Lung (tissue), 4 donors: ENCODE measurements around the genes STARD13 and CCNA1.

DNA sequence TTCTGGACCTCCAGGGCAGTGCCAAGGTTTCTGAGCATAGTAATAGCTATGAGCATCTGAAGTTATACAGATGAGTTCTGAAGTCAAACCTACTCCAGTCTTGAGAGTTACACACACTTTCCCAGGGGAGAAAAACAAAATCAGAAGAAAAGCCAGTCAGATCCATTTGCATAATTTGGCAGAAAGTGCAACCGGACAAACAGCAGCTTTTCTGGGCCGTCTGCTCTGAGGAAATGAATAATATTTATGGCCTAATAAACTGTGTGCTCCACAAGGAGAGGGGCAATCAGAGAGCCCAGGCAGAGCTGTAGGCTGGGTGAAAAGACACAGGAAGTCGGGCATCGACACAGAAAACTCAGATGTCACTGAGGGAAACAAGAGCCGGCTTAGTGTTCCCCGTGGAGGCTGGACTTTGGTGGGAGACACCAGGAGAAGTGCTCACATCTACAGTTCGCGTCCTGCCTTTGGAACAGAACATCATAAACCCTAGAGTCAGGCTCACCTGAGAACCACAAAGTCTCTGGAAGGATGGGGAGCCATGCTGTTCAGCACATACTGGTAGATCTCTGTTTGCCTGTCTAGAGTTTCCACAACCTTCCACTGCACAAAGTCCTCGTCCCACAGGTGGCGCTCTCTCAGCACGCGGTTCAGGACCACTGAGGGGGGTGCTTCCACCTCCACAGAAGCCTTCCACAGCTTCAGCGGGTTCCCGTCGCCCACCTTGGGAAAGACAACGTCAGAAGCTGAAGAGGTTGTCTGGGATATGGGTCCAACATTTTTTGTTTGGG lies 93.3 kb downstream of the KL start:
- PRO-cap = no peak
- RAMPAGE, long total RNA = no peak
- RRBS = no CpG with 5 or more reads among the region's 16 CpGs

GRCh38 chr13:33175044-33175386 lies 110.5 kb downstream of the STARD13 start:
- PRO-cap = no peak
- RAMPAGE, long total RNA = no peak
- RRBS = no CpG with 5 or more reads among the region's 1 CpG

- PRO-cap = no peak
- RAMPAGE, long total RNA = no peak
- RRBS = no CpG with 5 or more reads among the region's 5 CpGs
Measured at GRCh38 chr13:33263322-33263964, 22.1 kb downstream of the STARD13 start.

GRCh38 chr13:33285402-33286238 lies at the start of gene STARD13:
Gene STARD13 (minus strand): TSS chr13:33285755.
- PRO-cap = bidirectional peak, plus-strand start at chr13:33285890, minus-strand start at chr13:33285712
- RAMPAGE, long total RNA = no peak
- RRBS = 0% methylated on average over 2 of the region's 21 CpGs

GRCh38 chr13:33349807-33350933 lies 64.6 kb upstream of the STARD13 start:
- PRO-cap = bidirectional peak, plus-strand start at chr13:33350115, minus-strand start at chr13:33350034
- RAMPAGE, long total RNA = no peak
- RRBS = 3% methylated on average over 37 of the region's 95 CpGs

DNA sequence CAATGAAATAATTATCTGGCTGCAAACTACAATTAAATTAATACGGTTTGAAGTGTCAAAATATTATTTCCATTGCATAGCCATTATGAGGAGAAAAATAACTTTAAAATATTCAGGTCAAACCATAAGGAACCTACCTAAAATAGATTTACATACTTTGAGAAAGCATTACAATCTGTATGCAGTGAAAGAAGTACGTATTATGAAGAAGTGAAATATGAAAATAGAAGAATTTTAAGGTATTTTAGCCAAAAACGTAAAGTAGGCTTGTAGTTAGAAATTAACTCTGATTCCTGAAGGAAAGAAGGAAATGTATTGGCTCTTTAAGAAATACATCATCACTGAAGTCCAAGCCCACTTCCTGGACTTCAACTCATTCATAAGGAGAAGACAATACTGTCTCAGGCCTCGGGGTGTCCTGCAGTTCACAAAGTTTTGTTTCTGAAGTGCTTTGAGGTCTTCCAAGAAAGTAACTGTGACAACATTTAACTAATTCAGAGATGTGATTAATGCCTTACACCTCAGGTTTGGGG lies 65.6 kb upstream of the STARD13 start:
- PRO-cap = no peak
- RAMPAGE, long total RNA = no peak
- RRBS = no CpG with 5 or more reads among the region's 4 CpGs

GRCh38 chr13:33355440-33355889 lies 69.9 kb upstream of the STARD13 start:
- PRO-cap = no peak
- RAMPAGE, long total RNA = no peak
- RRBS = no CpG with 5 or more reads among the region's 3 CpGs

- PRO-cap = no peak
- RAMPAGE, long total RNA = no peak
- RRBS = no CpG with 5 or more reads among the region's 4 CpGs
Measured at GRCh38 chr13:33728068-33728705, 89.8 kb upstream of the RFC3 start.

DNA sequence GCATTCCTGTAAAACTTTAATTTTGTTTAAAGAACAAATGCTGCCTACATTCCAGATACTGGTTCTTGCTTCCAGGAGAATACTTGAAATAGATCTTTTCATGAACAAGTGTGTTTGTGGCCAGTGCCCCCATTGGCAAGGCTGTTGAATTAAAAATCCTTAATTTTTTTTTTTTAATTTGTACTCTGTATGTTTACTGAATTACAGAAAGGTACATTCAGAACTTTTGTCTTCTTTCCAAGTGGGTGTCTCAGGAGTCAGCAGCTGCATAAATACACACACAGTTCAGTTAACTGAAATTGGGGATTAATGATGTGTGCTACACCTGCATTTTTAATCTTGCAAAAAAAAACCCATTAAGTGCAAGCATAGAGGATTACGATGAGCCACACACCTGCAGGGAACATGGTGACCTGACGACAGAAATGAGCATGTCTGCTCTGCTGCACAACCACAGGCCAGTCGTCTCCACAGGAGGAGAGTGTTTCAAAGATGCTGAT lies 72.5 kb upstream of the RFC3 start:
- PRO-cap = no peak
- RAMPAGE, long total RNA = no peak
- RRBS = no CpG with 5 or more reads among the region's 3 CpGs

- PRO-cap = no peak
- RAMPAGE, long total RNA = no peak
- RRBS = no CpG with 5 or more reads among the region's 10 CpGs
Measured at GRCh38 chr13:33797425-33798084, 20.4 kb upstream of the RFC3 start.

DNA sequence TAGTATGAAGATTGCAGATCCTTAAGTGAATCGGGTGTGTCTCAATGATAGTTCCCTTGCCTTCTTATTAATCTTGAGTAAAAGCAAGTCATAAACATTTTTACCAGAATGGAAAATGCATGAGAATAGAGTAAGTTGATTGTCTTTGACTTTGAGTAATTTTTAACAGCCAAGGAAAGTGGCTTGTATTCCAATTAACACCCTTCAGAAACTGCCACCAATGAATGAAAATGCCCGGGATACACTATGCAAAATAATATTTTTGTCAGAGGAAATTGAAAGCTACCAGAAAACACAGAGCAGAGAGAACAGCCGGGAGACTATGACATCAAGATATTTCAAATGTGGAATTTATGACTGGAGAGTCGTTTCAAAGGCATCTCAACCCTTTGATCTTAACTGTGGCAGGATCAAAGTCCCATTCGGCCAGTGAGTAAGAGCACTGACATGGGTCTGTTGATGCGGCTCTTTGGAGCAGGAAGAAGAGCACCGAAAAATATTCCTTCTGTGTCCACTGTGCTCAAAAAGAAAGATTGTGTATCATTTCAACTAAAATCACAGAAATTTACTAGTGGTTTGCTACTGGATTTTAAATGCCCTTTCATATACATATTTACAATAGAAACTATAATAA lies 201.8 kb downstream of the RFC3 start:
- PRO-cap = no peak
- RAMPAGE, long total RNA = no peak
- RRBS = 43% methylated on average over 2 of the region's 7 CpGs

DNA sequence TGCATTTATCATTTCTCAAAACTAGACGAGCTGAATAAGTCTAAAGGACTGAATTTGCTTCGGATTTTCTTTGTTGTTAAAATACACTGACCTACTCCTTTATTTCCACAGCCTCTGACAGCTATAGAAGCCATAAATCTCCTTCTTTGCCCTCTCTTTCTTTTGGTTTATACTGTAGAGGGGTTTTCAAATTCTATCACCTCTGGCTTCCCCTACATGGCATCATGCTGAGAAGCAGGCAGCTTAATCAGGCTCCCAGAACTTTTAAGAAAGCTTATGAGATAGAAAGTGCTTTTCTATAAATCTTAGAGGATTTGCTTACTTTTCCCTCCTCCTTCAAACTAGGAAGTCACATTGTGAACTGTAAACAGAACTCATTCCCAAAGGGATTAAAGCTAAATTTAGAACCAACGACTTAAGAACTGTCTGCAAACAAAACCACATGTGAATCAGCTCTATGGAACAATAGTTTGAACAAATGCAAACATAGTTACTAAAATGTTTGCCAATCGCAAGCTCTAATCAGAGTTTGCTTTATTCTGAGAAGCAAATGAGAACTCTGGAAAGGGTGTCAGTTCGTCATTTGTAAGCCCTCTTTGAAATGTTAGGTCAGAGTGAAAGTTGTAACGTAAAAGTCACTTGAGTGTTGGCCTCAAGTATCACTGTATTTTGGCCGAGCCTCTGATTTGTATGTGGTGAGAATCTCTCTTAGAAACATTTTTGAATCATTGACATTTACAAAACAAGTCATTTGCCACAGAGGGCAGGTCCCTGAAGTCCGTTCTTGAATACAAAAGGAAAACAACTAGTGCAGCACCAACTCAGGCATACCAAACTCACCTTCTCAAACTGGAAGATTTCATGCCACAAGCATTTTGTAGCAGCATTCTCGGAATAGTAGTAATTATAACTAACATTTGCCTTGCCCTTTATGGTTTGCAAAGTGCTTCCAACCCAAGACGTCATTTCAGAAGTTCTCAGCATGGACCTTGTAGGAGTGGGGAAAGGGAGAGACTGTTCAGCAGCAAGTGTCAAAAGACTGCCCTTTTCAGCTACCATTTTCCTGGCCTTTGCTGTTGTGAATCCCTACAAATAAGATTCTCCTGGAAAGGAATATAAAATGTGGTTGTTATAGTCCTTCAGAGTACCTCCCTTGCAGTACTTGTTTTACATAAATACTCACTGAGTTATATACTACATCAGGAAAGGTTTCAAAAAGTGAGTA lies 344.3 kb downstream of the RFC3 start:
- PRO-cap = no peak
- RAMPAGE, long total RNA = no peak
- RRBS = no CpG with 5 or more reads among the region's 10 CpGs

DNA sequence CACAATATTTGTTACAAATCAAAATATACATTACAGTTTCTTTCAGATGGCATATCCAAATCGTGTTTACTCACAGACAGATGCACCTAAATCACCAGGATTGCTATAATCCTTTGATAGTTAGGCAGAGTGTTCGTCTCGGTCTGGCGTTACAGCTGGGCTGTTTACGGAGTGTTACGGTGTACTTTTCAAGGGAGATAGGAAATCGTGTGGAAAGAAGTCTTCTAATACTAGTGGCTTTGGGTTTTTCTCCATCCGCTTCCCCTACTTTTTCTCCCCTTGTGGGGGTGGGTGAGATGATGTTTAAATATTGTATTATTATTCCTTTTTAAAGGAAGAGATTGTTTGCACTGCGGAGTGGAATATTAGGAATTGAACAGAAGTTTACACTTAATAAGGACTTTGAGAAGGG lies 1.9 kb downstream of the MAB21L1 start:
- PRO-cap = no peak
- RAMPAGE, long total RNA = no peak
- RRBS = no CpG with 5 or more reads among the region's 9 CpGs

- PRO-cap = no peak
- RAMPAGE, long total RNA = no peak
- RRBS = no CpG with 5 or more reads among the region's 6 CpGs
Measured at GRCh38 chr13:35699205-35699644, 222.7 kb upstream of the MAB21L1 start.

- PRO-cap = no peak
- RAMPAGE, long total RNA = no peak
- RRBS = no CpG with 5 or more reads among the region's 8 CpGs
Measured at GRCh38 chr13:35857649-35858355, 273.4 kb downstream of the DCLK1 start.

- PRO-cap = no peak
- RAMPAGE, long total RNA = no peak
- RRBS = no CpG with 5 or more reads among the region's 3 CpGs
Measured at GRCh38 chr13:35968124-35968512, 163.1 kb downstream of the DCLK1 start.

DNA sequence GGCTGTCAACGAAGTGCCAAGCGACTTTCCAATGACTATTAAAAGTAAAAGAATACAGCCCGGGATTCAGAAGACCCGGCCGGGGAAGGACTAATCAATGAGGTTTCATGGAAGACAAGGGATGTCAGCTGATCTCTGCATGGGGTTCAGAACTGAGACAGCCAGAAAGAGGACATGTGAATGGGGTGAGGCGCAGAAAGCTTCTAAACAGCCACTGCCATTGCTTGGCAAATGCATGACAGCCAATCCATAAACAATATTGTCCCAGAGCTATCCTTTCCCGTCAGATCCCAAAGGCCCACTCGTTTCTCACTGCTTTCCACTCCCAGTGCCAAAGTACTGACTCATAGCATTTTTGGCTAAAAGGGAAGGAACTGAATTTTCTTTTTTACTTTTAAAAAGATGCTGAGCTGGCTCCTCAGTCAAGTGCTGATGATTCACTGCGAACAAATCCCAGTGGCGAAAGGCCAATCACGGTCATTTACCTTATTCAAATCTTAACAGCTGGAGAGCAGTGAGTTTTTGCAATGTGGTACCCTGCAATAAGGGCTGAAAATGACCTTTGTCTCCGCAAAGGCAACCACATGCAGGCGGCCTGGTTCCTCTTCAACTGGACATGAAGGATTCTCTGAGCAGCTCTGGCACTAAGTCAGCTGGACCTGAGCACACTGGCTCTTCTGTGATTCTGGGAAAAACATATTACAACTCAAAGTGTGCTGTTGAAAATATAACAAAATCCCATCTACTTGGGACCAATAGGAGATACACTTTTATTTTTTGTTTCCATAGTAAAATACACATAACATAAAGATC lies 151.8 kb downstream of the DCLK1 start:
- PRO-cap = no peak
- RAMPAGE, long total RNA = no peak
- RRBS = no CpG with 5 or more reads among the region's 13 CpGs

GRCh38 chr13:36125605-36126196 lies 5.5 kb downstream of the DCLK1 start:
- PRO-cap = no peak
- RAMPAGE, long total RNA = no peak
- RRBS = no CpG with 5 or more reads among the region's 33 CpGs

GRCh38 chr13:36357329-36357623 lies 11.1 kb upstream of the SPART start:
- PRO-cap = no peak
- RAMPAGE, long total RNA = no peak
- RRBS = no CpG with 5 or more reads among the region's 3 CpGs

GRCh38 chr13:36432052-36432793 lies at the start of gene CCNA1:
Gene CCNA1 (plus strand): TSS chr13:36432495.
- PRO-cap = no peak
- RAMPAGE, long total RNA = no peak
- RRBS = 5% methylated on average over 41 of the region's 62 CpGs